Duodenum (tissue), 1 donor: Measurements from ENCODE around the genes RASL10A and CASTOR1.

DNA sequence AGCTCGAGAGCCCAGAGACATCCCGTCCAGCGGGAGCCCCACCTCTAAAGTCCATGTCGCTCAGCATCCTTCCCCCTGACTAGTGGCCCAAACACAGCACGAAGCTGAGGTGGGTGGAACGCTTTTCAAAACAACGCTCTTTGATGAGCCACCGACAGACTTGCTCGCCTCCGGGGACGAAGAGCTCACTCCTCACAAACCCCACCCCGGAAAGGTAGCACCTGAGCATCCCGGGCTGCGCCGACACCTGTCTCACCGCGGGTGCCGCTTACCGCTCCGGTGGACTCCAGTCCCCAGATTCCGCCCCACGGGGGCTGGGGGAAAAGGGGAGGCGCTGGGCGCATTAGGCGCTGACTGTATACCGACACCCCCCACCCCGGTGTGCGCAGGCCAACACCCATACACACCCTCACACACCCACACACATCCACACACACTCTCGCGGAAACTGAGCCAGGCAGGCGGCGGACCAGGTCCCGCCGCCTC is 603 bp downstream of the TTC28 start:
- PRO-cap = no peak

GRCh38 chr22:28773208-28773684 is 751 bp downstream of the CCDC117 start:
- PRO-cap = no peak

- PRO-cap = no peak
Observed at GRCh38 chr22:28981703-28982551, 79.7 kb downstream of the C22orf31 start.

DNA sequence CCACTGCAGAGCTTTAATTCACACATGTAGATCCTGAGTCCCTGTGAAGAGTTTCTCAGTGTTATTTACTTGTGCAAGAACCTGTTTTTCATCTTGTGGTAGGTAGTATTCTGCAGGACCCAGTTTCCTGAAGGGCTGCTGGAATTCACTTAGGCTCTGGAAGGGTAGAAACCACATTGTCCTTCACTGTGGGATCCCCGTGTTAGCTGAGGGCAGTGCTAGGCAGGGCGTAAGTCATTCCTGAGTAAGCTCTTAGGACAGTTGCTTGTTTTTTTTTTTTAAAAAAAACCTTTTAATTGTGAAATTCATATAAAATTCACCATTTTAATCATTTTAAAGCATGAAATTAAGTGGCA is 77.8 kb downstream of the C22orf31 start:
- PRO-cap = no peak

DNA sequence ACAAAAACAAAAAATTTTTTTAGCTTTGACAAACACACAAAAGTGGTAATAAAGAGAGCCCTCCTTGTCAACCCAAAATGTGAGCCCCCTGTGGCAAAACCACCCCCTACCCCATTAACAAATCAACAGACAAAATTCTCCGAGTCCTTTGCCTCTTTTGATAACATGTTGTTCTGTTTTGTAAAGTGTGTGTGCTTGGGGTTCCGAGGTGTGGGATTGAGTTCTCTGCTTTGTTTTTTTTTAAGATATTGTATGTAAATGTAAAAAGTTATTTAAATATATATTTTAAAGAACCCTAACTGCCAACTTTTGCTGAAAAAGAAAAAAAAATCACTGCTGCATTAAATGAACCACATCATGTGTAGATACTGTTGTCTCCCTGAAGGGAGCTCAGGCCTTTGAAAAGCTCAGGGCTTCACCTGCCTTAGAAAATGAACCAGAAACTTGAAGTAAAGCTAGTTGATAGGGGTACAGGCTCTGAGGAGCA is 7.9 kb downstream of the C22orf31 start:
- PRO-cap = no peak

DNA sequence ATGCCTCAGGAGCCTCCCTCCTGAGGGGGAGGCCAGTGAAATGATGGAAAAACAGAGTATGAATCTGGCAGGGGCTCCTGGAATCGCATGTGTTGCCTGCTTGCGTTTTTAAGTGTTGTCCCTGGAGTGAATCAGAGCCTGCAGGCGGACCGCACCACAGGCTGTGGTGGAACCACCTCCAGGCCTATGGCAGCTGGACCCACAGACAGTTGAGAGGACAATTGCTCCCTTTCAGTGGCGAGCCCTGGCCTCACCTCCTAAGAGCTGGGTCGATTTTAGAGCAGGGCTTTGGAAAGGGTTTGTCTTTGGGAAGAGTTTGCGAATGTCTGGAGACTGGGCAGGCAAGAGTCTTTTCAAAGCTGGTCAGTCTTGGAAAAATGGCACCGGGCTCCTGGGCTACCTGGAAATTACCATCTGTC is 963 bp upstream of the C22orf31 start:
- PRO-cap = no peak

- PRO-cap = no peak
Observed at GRCh38 chr22:29090046-29090555, 17.3 kb downstream of the KREMEN1 start.

GRCh38 chr22:29206573-29206880 is 831 bp downstream of the EMID1 start:
- PRO-cap = no peak

GRCh38 chr22:29299154-29300371 is 6.9 kb upstream of the GAS2L1 start:
- PRO-cap = no peak

DNA sequence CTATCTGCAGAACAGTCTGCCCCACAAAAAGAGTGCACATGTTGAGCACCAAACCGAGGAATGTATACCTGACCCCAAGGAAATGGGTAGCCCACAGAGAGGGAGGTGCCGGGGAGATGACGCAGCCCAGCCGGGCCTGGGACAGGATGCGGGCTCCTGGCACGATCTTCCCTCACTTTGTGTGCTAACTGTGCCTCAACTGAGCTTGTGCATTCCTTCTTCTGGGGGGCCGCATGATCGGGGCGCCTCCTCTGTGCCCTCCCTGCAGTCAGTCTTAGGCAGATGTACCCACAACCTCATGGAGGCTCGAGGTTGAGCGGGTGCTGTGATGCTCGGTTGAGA is 2.3 kb downstream of the GAS2L1 start:
- PRO-cap = no peak

DNA sequence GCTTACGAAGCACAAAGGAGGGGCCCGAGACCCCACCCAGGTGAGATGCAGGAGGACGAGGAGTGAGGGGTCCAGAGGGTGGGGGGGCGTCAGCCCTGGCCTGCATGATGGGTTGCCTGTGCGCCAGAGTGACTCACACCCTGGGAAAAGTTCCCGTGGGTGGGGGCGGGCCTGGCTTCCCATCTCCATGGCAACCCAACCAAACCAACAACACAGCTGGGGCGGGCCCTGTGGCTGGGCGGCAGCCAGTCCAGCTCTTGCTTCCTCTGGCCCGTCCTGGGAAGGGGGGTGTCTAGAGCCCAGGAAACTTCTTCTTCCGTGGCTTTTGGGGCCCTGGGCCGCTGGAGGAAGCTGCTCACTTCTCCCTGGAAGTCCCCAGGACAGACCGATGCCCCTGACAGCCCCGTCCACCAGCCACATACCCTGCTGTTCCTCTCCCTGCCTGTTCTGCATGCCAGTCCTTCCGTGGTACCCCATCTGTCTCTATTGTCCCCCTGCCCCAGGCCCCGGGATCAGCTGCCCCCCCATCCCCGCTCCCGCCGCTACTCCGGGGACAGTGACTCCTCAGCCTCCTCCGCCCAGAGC is 4.4 kb downstream of the RASL10A start:
- PRO-cap = bidirectional peak, plus-strand start at position 321 of the sequence, minus-strand start at position 118 of the sequence

DNA sequence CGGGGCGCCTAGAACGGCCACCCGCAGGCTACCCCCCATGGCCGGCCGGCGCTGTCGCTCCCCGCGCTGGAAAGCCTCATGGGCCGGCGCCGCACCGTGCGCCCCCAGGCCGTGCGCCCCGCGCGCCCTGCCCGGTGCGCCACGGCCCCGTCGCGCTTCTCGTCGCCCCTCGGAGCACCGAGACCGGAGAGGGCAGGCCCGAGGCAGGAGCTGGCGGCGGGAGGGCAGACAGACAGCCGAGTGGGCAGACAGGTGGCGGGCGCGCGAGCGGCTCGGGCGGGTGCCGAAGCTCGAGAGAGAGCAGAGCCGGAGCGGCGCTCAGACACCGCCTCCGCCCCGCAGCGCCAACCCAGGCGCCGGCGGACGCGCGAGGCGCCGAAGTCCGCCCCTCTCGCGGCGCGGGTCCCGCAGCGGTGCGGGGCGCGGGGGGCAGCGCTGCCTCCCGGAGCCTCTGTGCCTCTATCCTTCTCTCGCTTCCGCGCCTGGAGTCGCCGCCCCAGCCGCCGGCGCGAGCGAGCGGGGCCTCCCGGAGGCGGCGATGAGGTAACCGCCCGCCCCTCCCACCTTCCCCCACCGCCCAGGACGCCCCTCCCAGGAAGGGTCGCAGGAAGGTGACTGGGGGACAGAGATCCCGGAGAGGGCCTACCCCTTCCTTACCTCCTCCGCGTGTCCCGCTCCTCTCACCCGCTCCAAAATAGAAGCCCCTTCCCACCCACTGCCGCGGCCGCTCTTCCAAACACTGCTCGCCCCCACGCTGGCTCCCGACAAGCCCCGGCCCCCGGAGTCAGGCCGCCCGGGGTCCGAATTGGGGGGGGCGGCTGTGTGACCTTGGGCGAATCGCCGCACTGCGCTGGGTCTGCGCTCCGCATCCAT is at the start of gene RASL10A:
Gene RASL10A, minus strand, starts transcription at position 490 of the 873 bp plus-strand sequence.
- PRO-cap = no peak

DNA sequence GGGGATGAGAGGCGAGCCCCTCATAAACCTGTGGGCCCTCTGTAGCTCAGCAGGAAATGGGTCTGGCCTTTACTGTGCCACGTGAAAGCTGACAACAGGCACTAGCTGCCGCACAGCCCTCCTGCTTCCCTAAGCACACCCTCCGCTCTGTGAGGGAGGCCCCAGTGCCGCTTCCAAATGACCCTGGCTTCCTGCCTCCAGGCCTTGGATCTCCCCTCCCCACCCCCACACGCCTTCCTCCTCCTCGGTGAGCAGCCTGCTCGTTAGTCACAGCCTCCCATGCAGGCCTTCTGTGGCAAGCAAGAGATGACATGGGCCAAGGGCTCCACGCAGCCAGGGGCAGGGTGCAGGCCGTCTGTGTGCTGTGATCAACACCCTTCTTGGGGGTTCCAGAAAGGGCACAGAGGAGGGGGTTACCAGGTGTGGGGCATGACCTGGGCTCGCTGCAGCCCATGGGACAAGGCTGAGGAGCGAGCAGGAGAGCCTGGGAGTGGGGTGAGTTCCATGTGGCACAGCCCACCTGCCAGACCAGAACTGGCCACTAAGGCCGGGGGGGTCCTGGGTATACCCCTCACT is 15.3 kb upstream of the RASL10A start:
- PRO-cap = no peak

DNA sequence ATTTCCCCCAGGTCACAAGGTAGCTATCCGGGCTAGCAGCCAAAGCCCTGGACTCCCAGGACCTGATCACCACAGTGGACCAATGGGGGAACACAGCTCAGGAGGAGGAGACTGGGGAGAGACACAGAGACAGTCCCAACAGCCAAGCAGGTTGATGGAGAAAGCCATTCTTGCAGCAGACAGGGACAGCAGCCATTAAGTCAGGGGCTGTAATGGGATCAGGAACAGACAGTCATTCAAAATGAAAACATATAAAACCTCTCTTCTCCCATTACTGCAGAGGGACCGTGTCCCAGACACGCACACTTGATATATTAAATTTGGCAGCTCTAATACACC is 16.1 kb downstream of the ZMAT5 start:
- PRO-cap = no peak

- PRO-cap = no peak
Observed at GRCh38 chr22:29883346-29884036, 517 bp downstream of the MTMR3 start.

GRCh38 chr22:30020365-30021329 is 59.6 kb upstream of the HORMAD2 start:
- PRO-cap = no peak

- PRO-cap = unidirectional peak, minus-strand start at chr22:30289505; bidirectional peak, plus-strand start at chr22:30289983, minus-strand start at chr22:30289619
Observed at GRCh38 chr22:30288940-30290203, at the start of gene CASTOR1. Gene CASTOR1, minus strand, starts transcription at chr22:30289505.

- PRO-cap = no peak
Observed at GRCh38 chr22:30311892-30312652, 14.7 kb downstream of the TBC1D10A start.

GRCh38 chr22:30565980-30566548 is 8.4 kb downstream of the GAL3ST1 start:
- PRO-cap = bidirectional peak, plus-strand start at chr22:30566419, minus-strand start at chr22:30566220

- PRO-cap = no peak
Observed at GRCh38 chr22:30961081-30961728, 7.4 kb downstream of the MORC2 start.